Tongue (tissue), 2 donors: Measurements from ENCODE around the gene NDE1.

- RAMPAGE, long total RNA: no peak
Measured at GRCh38 chr16:15154010-15154526, 60.0 kb upstream of the RRN3 start.

DNA sequence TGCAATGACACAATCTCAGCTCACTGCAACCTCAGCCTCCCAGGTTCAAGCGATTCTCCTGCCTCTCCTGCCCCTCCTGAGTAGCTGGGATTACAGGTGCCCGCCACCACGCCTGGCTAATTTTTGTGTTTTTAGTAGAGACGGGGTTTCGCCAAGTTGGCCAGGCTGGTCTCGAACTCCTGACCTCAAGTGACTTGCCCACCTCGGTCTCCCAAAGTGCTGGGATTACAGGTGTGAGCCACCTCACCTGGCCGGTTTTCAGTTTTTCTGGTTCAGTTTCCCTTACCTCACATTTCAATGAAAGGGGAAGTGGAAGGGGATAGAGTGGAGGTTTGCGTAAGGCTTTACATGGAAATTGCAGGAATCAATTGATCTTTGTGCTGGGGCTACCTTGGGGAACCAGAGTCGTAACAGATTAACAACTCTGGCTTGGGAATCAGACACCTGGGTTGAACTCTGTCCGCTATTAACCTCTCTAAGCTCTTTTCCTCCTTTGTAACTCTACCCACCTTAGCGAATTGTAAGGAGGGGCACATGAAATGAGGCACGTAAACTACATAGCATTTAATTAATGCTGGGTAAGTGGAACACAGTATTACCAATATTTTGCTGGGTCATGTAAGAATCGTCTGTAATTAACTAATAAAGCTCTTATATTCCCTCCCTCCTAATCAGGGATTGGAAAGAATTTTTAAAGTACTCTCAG is 3.2 kb downstream of the MPV17L start:
- RAMPAGE, long total RNA: no peak

GRCh38 chr16:15435582-15435948 is 1.2 kb downstream of the BMERB1 start:
- RAMPAGE, long total RNA: no peak

- RAMPAGE, long total RNA: no peak
Measured at GRCh38 chr16:15649764-15650728, at the start of gene NDE1. Gene NDE1, plus strand, starts transcription at chr16:15650245.

DNA sequence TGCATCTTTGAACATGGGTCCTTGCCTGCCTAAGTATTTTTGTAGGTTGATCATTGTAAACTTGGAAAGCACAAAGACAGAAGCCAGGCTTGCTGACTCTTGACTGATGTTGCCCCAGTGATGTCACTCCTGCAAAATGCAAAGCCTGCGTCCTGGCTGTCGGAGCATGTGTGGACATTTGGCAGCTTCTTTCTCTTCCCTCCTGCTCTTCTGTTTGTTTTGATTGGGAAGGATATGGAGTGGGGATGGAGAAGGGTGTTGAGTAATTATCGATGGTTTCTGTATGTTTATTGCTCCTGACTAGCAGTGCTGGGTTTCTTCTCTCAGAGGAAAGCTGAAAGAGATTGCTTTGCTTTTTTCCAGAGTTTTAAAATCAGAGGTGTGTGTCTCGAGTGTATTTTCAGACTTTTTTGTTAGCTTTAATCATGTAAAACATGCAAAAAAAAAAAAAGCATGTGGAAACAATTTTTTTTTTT is 3.3 kb downstream of the NDE1 start:
- RAMPAGE, long total RNA: no peak

GRCh38 chr16:15672274-15672593 is 22.2 kb downstream of the NDE1 start:
- RAMPAGE, long total RNA: no peak

- RAMPAGE, long total RNA: no peak
Measured at GRCh38 chr16:15736794-15737315, 86.8 kb downstream of the NDE1 start.

DNA sequence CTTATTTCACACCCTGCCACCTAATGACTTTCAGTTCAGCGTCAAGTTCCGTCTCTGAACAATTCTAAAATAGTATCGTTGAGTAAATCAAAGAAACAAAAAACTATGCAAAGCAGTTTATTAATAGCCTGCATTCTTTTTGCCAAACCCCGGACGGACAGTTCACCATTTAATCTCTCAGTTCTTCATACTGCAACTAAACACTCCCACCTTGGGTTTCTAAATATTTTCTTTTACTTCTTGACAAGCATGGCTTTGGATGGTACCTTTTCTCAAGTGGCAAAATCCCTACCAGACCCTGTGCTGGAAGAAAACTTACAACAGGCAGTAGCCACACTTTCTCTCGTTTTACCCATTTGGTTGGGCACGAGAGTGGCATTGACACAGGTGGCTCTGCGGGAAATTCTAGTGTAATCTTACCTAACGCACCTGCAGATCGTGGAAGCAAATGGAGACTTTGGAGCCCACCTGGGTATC is 1.1 kb downstream of the MYH11 start:
- RAMPAGE, long total RNA: no peak

GRCh38 chr16:15950056-15950291 is 558 bp downstream of the ABCC1 start:
- RAMPAGE, long total RNA: no peak

- RAMPAGE, long total RNA: no peak
Measured at GRCh38 chr16:16052335-16052861, 103.0 kb downstream of the ABCC1 start.

DNA sequence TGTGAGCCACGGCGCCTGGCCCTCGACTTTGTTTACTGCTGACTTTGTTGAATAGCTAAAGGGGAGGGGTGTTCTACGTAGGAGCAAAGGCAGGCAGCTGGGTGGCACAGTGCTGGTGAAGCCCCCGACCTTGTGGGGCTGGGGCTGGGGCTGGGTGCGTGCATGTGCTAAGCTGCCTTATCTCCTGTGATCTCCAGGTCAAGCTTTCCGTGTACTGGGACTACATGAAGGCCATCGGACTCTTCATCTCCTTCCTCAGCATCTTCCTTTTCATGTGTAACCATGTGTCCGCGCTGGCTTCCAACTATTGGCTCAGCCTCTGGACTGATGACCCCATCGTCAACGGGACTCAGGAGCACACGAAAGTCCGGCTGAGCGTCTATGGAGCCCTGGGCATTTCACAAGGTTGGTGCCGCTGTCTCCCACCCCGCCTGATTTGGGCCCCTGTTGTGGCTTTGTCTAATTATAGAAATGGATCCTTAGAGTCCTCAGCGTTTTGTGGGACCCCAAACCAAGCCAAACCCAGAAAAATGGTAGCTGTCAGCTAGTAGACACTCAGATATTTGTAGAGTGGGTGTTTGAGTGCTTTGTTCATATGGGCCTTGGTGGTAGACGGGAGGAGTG is 112.0 kb downstream of the ABCC6 start:
- RAMPAGE, long total RNA: no peak

DNA sequence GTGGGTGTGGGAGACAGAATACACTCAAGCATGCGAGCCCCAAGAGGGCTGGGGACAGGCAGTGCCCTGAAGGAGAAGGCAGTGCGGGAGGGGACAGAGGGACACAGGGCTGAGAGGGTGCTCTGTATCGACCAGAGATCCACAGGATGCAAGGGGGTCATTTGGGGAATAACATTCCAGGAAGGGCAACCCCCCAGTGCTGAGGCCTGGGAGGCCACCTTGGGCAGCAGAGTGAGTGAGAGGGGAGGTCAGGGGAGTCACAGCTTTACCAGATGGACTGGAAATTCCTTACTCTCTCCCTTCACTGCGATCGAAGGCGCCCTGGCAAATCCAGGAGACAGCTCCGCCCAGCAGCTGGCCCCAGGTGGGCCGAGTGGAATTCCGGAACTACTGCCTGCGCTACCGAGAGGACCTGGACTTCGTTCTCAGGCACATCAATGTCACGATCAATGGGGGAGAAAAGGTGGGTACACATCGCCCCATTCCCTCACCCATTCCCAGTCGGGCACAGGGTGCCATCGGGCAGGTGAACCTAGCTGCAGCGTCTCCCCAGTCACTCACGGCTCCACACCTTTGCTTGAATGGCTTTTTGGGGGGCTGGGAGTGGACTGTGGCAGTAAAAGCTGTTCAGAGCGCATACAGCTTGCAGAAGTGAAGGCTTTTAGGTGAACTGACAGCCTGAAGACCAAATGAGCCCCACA is 91.7 kb downstream of the ABCC6 start:
- RAMPAGE, long total RNA: no peak

GRCh38 chr16:16182373-16183054 is 40.8 kb downstream of the ABCC6 start:
- RAMPAGE, long total RNA: no peak

GRCh38 chr16:17270445-17271112 is 200.2 kb downstream of the XYLT1 start:
- RAMPAGE, long total RNA: no peak

- RAMPAGE, long total RNA: no peak
Measured at GRCh38 chr16:17339745-17340990, 130.6 kb downstream of the XYLT1 start.

DNA sequence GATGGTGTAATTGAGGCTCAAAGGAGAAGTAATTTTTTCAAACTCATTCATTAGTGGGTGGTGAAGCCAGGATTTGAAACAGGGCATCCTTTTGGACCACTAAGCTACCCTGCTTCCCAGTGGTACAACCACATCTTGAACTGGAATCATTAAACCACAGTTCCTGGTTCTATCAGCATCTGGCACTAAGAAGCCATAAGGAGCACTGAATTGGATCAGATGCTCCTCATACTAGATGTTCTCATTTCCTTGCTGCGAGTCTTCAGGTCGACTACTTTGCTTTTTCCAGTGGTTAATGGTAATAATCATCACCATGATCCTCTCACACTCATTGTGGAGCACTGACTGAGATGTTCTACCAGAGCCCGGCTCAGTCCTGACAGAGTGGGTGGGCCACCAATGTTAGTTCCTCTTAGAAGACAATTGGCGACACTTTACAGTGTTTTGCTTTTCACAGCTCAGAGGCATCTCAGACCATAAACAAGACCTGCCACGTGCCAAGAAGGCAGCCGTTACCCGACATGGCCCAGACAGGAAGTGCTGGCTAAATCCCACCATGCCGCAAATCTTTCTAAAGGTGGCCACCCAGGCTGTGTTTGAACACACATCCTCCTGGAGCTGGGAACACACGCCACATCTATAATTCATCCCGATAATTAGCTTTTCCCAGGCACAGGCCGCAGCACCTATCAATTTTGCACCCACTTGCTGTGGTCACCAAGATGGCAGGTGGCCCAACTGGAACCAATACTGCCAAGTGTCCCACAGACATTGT is 103.8 kb downstream of the XYLT1 start:
- RAMPAGE, long total RNA: no peak

- RAMPAGE, long total RNA: no peak
Measured at GRCh38 chr16:17382954-17383497, 87.7 kb downstream of the XYLT1 start.

DNA sequence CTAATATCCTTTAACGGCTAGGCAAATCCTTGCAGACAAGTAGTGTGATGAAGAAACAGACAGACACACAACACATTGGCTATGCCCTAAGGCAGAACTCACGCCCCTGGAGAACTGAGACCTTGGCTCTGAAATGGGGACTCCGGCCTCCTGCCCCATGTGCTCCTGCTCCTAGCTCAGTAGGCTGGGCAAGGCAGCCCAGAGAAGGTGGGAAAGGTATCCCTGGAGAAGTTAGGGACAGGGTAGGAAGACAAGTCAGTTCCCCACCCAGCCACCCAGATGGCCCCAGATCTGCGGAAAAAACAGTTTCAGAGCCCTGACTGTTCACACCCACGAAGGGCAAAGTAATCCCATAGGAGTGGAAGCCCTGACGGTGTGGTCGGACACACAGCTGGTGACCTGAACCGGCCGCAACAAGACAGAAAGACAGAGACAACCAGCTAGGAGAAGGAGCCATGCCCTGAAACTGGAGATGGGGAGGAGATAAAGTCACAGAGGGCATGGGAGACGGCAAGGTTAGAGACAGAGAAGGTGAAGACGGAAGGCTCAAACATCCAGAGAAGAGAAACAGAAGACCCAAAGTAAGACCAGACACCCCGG is 1.4 kb downstream of the XYLT1 start:
- RAMPAGE, long total RNA: no peak

GRCh38 chr16:18571420-18571560 is 9.4 kb upstream of the NOMO2 start:
- RAMPAGE, long total RNA: no peak

DNA sequence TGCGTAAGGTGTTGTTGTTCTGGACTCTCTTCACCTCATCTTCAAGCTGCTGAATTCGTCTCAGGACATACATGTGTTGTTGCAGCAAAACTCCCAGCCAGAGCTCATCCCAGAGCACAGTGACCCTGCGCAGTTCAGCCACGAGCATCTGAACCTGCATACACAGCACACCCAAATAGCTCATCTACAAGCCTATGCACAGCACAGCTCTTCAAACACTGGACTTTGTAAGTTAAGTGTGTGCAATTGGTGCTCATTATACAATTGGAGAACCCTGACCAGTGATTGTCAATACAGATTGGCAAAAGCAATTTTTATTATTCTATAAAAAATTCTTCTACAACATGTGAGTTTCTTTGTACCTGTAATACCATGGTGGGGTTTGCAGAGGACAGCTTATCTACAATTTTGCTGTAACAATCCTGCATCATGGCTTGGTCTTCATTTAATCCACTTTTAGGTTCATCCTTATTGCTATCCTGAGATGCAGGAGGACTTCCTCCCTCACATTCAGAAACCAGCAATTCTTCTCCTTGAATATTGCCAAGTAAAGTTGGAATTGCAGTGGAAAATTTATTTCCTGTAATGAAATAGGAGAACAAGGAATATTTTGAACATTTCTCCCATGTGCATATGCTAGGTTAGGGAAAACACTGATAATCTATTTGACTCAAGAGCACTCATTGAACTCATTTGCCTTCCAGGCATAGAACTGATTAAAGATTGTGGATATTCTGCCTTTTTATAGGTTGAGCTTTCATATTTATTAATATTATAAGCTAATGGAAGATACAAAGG is 46.3 kb upstream of the ARL6IP1 start:
- RAMPAGE, long total RNA: no peak